Thoracic aorta endothelial cell (primary cell): ENCODE data around the gene RAB18.

GRCh38 chr10:26721439-26722131 lies 24.1 kb downstream of the PDSS1 start:
- CAGE, long polyA plus RNA: no peak

DNA sequence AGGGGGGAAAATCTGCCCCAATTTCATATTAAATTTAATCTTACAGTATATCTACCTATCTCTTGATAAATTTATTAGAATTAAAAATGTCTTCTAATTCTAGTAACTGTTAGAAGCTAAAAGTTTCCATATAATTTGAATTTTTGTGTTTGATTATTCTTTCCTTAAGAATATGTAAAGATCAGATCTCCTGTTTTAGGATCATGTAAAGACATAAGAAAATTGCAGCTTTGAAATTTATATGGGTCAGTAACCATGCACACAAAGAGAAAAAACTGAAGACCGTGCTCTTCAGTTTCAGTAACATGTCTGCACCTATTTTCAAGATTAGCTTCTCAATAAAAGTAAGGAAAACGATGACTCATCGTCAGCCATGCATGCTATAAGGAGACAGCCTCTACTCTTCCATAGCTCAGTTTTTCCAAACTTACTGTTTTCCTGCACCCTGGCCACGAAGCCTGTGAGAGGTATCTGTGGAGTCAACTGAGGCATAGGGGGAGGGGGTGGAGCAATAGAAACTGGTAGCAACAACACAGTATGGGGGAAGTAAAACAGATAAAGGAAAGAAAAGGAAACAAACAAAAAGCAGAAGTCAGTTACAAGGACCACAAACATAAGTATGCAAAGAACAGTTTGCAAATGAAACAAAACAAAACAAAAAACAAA lies 57.9 kb downstream of the PDSS1 start:
- CAGE, long polyA plus RNA: no peak

GRCh38 chr10:26859522-26860003 lies 1.2 kb downstream of the ABI1 start:
- CAGE, long polyA plus RNA: no peak

- CAGE, long polyA plus RNA: no peak
Measured at GRCh38 chr10:26869262-26870053, 8.7 kb upstream of the ABI1 start.

DNA sequence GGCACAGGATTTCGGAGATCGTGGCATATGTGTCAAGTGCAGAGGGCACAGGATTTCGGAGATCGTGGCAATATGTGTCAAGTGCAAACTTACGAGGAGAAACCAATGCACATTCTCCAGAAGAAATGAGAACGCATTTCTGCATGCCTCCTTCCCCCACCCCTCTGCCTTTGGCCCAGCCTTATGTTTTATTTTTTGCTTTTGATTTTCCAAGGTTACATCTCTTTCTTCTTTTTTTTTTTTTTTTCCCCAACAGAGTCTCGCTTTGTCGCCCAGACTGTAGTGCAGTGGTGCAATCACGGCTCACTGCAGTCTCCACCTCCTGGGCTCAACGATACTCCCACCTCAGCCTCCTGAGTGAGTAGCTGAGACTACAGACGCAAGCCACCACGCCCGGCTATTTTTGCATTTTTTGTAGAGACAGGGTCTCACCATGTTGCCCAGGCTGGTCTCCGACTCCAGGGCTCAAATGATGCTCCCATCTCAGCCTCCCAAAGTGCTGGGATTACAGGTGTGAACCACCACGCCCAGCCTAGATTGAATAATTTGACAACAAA lies 671 bp upstream of the ANKRD26 start:
- CAGE, long polyA plus RNA: no peak

DNA sequence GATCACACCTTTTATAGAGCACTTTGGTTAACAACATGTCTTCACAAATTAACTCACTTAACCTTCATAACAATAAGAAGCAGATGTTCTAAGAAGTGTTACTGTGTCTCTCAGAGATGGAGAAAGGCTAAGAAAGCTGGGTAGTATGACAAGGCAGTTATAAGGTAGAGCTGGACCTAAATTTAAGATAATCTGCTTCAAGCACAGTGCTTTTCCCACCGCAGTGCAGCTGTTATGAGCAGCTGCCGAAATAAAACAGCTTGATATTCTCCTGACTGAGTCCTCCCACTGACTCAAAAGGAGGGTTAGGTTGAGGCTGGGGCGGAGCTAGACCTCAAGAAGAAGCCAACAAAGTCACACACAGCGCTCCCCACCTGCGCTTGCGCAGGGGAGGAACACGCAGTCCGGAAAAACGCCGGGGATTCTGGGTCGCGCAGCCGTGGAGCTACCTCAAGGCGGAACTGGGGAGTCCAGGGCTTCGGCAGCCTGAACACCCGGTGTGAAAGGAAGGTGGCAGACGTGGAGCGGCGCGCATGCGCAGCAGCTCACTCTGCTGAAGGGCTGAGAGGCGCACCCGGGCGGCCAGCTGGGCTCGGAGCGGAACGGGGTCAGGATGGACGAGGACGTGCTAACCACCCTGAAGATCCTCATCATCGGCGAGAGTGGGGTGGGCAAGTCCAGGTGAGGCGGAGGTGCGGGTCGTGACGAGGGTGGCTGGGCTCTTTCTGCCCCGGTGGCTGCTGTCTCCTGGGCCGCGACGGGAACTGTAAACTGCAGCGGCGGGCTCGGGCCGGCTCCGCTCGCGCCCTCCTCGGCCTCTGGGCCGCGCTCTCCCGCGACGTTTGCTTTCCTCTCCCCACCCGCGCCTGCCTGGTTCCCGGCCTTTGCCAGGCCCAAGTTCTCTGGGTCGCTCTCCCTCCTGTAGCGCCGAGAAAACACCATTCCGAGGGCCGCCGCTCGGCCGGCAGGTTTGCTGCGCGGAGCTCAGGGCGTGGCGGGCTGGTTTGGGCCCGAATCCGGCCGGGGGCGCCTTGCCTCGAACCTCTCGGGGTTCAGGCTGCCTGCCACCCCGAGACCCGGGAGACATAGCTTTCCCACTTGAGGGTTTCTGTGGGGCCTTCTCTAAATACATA lies at the start of gene RAB18:
RAB18 (plus strand) TSS at position 548 of the 1,133 bp plus-strand sequence.
- CAGE, long polyA plus RNA: no peak

DNA sequence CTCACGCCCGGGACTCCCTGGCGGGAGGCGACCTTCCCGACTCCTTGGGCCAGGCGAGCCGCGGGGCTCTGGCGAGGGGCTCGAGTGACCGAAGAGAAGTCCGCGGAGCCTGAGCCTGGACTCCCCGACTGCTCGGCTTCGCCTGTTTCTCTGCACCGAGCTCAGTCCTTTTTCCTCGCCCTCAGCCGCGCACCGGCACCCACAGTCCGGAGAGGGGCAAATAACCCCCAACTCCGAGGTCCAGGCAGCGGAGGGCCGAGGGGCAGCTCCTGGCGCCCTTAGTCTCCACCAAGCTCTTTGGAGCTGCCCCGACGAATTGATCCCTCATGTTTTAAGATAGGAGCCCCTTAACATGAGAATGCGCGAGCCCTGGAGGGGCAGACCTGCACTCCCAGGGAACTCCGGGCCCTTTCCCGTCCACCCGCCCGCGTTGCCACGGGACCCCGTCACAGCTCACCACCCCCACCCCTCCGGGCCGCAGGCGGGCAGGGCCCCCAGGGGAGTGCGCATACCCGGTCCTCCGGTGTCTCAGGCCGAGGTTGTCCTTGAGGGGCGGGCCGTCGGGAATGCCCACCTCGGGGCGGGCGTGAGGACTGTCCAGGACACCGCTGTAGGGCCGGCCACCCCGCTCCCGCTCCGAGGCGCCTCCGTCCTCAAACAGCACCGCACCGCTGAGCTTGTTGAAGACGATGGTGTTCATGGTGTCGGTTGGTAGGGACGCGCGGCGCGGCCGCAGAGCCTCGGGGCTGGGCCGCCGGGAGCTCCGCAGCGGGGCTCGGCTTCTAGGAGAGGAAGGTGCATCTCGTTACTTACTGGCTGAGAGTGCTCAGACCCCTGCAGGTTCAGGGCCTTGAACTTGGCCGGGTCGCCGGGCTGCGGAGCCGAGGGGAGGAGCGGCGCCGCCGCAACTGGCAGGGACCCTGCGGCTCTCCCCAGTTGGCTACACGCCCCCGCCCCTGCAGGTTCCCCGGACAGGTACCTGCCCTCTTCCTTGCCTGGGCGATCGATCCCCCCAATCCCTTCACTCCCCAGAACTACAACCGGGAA lies 2.6 kb downstream of the MKX start:
- CAGE, long polyA plus RNA: no peak

- CAGE, long polyA plus RNA: no peak
Measured at GRCh38 chr10:27819653-27820172, 74.1 kb upstream of the MKX start.

DNA sequence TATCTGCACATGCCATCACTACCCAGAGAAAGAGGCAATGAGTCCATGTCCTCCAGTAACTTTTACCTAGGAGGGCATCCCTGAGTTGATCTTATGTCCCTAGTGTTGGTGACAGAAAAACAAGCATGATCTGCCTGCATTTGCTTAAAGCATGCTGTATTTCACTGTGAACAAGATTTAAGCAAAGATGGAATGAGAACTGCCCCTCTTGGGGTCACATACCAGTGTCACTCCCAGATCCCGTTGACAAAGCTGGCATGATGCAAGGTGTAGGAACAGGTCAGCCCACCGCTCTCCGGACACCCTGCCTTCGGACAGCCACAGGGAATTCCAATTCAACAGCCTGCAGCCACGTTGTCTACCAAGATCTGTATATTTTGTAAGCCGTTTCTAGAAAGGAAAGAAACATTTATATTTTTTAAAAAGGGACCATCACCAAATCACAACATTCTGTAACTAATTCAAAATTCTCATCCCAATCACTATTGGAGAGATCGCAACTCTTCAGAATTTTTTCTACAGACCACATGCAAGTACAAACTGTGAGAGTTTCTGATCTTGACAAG lies 64.4 kb downstream of the MPP7 start:
- CAGE, long polyA plus RNA: no peak

DNA sequence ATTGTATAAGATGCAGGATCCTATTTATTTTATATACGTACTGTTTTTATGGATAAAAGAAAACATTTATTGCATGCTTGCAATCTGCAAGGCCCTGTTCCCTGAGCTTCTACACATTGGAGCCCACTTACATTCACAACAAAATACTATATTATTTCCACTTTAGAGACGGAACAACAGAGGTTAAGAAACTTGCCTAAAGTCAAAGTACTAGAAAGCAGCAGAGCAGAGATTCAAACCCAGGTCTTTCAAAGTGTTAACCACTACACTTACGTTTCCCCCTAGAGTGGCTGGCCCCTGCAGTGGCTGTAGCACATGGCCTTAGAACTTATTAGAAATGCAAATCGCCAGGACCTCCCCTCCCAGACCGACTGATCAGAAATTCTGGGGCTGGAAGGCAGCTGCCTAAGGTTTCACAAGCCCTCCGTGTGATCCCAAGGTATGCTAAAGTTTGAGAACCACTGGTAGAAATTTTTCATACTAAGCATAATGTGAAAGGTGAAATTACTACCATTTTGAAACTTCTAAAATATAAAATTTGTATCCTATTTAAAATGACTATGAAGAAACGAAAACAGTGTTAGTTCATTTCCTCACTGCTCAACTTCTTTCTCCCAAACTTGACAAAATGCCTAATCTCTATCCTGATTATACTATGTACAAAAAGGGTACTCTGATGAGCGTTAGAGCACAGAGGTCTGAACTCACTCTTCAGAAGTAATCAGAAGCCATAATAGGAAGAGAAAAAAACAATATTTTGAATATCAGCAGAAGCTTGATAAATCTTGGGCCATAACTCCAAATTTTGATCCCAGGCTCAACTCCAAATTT lies 8.0 kb downstream of the MPP7 start:
- CAGE, long polyA plus RNA: no peak

- CAGE, long polyA plus RNA: no peak
Measured at GRCh38 chr10:28303923-28304453, 1.1 kb upstream of the MPP7 start.

- CAGE, long polyA plus RNA: no peak
Measured at GRCh38 chr10:28623074-28623940, 54.0 kb upstream of the BAMBI start.

- CAGE, long polyA plus RNA: no peak
Measured at GRCh38 chr10:28680378-28680741, 3.0 kb downstream of the BAMBI start.

DNA sequence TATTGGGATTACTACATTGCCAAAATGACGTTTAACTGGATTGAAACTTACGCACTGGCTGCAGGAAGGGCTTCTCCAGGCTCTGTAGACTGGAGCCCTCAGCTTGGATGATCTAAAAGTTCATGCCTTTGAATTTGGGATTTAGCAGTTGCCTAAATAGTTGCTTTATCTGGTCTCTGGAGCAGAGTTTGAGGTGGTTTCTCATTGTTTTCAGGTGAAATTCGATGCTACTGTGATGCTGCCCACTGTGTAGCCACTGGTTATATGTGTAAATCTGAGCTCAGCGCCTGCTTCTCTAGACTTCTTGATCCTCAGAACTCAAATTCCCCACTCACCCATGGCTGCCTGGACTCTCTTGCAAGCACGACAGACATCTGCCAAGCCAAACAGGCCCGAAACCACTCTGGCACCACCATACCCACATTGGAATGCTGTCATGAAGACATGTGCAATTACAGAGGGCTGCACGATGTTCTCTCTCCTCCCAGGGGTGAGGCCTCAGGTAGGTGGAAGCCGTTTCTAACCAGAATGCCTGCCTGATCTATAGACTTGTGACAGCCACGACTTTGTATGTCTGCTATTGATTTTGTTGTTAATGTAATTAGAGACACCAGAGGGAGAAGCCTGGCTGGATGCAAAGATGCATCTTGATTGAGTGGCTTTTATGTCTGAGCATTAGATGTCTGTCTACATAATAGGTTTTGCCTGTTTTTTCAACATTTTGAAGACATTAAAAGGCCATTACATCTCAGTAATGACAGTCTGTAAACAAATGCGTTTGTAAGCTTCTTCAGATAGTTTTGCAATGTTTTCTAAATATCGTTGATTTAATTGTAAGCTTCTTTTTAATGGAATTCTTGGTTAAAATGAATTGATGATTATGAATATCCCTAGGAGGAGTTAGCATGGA lies 4.0 kb downstream of the BAMBI start:
- CAGE, long polyA plus RNA: no peak

GRCh38 chr10:29087431-29087934 lies 201.4 kb upstream of the LYZL1 start:
- CAGE, long polyA plus RNA: no peak

GRCh38 chr10:29106103-29106689 lies 182.7 kb upstream of the LYZL1 start:
- CAGE, long polyA plus RNA: no peak

DNA sequence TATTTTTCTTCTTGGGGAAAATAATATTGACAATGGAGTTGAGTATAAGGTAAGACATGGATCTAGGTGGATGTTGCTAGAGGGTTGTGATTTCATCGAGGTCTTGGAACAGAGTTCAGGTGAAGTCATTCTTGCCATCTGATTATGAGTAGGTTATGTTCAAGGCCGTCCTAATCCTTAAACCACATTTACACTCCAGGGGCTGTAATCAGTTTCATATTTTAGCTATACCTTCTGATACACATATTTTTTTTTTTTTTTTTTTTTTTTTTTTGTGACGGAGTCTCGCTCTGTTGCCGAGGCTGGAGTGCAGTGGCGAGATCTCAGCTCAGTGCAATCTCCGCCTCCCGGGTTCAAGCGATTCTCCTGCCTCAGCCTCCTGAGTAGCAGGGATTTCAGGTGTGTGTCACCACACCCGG lies 121.6 kb downstream of the LYZL1 start:
- CAGE, long polyA plus RNA: no peak

DNA sequence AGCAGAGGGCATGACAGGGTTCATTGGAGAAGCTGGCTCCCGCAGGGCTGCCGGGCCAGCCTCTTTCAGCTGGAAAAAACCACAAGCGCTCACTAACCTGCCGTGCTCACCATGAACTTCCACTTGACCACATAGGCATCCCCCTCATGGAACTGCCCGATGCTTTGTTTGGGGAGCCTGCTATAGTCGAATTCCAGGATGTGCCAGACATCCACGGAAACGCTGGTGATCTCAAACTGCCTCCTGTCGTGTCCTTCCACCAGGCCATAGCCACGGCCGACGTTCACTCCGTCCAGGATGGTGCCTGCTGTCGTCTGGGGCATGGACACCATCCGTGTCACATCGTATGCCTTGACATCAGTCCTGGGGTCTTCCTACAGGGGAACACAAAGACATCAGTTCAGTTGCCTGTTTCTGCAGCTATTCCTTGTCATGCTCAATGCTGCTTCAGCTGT lies 154.3 kb downstream of the SVIL start:
- CAGE, long polyA plus RNA: no peak

DNA sequence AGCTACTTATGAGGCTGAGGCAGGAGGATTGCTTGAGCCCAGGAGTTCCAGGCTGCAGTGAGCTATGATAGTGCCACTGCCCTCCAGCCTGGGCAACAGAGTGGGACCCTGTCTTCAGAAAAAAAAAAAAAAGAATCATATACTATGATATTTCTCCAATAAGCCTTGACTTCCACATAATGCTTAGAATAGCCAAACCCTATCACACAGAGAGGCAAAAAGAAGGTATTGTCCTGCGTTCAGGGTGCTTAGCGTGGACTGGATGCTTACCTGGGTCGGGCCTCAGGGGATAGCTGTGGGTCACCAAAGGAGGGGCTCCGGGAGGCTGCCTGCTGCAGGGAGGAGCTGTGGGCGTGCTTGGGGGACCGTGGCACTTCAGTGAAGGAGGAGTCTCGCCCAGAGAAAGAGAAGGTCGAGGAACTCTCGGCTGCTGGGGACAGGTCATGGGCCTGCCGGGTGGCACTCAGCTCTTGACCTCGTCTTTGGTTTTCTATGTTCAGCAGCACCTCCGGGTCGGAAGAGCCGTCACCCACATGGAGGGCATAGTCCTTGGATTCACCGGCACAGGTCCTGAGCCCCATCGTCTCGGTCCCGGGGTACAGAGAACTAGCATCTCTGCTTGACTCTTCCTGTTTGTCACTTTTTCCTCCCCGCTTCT lies 84.3 kb downstream of the SVIL start:
- CAGE, long polyA plus RNA: no peak

DNA sequence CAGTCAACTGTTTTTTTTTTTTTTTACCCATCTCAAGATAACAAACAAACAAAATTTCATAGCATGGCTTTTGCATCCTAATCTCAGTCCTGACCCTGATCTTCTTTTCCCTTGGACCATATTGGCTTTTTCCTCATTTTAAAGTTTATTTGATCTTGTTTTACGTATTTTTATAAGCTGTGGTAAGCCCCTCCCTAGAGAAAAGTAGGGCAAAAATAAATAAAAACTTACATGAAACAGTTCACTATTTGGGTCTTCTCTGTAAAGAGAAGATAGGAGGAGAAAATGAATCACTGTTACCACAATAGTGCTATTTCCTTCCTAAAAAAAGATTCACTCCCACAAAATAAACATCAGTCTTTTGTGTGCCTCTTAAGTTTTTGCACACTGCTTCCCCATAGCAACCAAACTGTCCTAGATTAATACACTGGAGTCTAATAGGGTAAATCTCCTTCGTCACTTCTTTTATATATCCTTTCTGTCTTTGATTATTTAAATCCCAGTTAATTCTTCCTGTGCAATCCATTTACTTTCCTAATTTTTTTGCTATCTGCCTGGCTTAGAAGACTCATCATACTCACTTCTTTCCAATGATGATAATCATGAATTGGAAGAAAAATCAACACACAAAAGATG lies 1.4 kb upstream of the SVIL start:
- CAGE, long polyA plus RNA: no peak